Mesenchymal stem cell of adipose (primary cell): ENCODE results near the gene JAML.

DNA sequence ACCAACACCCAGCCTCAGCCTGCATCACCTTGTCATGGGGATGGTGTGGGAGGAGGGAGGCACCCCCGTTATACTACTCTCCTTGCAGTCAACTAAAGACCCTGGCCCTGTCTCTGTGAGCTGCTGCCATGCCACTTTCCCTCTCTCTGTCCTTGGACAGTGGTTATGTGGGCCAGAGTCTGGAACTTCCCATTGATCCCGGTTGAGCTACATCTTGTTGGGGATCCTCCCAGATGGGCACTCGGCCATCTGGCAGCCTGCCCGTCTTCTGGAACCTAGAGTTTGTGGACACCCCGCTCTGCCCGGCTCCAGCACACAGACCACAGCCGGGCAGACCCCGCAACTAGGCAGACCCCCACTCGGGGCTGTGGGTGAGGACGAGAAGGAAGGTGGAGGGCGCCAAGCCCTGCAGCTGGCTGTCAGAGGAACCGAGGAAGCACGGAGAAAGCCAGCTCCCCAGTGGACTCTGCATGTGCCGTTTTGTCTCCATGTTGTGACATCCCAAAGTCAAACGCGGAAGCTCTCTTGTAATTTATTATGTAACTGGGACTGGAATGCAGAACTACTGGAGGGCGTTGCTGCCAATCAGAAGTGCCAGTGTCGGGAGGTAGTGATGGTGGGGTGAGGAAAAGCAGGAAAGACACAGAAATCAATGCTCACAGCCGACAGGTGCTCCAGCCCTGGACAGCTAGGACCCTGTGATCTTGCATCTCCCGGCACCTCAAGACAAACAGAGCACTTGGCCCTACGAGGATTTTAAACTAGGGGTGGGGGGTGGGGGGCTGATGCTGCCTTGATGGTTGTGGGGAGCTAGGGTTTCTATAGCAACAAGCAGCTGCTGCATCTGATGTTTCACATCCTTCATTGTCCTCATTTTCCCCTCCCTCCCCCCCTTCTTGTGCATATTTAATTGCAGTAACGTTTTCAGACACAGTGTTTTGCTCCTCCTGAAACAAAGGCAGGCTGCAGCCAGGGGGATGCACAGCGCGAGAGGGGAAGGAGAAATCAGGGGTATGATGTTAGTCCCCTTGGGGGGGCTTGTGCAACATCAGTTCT is 207.8 kb downstream of the CEP164 start:
- CAGE, long polyA plus RNA: no peak

DNA sequence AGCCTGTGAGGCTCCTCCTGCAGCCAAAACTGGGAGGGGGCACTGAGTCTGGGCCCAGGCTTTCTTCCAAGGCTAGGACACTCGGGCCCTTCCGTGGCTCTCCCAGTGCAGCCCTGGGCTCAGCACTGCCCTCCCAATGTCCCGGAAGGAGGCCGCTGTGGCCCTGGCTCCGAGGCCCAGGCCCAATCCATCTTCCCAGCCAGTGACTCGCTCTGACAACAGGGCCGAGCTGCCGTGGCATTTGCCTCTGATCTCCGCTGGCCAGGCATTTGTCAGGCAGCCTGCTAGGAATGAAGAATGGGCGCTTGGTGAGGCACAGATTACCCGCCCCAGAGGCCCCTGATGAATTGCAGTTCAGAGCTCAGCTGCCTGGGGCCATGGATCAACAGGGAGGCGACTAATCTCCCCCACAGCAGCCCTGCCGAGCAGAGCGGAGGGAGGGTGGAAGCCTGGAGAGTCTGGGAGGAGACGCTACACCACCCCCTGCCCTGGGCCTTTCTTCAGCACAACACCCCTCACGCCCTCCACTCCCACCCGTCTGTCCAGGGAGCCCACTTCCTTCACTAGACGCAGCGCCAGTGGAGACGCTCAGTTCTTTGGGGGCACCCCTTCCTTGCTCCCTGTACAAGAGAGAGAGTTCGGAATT is 8.3 kb downstream of the FXYD2 start:
- CAGE, long polyA plus RNA: no peak

GRCh38 chr11:117817930-117818655 is 6.5 kb downstream of the FXYD2 start:
- CAGE, long polyA plus RNA: no peak

DNA sequence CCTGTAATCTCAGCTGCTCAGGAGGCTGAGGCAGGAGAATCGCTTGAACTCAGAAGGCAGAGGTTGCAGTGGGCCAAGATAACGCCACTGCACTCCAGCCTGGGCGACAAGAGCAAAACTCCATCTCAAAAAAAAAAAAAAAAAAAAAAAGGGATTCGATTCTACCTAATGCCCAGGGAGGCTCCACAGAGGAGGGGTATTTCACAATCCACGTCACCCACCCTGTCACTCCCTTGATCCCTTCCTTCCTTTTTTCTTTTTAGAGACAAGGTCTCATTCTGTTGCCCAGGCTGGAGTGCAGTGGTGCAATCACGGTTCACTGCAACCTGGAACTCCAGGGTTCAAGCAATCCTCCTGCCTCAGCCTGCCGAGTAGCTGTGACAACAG is 11.5 kb upstream of the FXYD2 start:
- CAGE, long polyA plus RNA: no peak

DNA sequence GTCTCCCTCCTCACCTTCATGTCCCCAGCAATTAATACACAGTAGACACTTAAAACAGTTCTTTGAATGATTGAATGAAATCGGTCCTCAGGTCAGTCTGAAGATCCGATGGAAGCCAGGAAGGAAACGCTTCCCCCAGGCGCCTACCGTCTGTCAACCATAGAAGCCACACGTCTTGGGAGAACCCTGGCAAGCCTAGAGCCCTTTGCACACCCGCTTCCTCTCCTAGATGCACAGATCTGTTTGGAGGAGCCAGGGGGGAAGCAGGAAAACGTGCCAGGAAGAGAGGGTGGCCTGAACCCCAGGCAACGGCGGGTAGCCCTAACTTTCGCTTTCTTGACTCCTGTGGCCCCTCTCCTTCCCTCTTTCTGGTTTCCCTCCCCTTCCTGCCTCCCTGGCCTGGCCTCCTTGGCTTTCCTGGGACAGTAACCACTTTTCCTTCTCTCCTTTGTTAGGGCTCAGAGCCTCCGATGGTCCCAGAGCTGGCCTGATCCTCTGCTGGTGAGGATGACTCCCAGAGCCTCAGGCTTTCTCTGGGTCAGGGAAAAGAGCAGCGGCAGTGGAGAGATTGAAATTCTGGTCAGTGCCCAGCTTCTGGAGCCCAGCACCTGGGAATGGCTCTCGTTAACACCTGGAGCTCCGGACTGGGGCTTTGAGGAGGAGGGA is 2.1 kb downstream of the FXYD6 start:
- CAGE, long polyA plus RNA: no peak

- CAGE, long polyA plus RNA: no peak
Observed at GRCh38 chr11:117909585-117910192, 19.5 kb downstream of the TMPRSS13 start.

- CAGE, long polyA plus RNA: no peak
Observed at GRCh38 chr11:117950207-117950766, 21.1 kb upstream of the TMPRSS13 start.

- CAGE, long polyA plus RNA: no peak
Observed at GRCh38 chr11:117987938-117988746, 1.9 kb downstream of the IL10RA start.

DNA sequence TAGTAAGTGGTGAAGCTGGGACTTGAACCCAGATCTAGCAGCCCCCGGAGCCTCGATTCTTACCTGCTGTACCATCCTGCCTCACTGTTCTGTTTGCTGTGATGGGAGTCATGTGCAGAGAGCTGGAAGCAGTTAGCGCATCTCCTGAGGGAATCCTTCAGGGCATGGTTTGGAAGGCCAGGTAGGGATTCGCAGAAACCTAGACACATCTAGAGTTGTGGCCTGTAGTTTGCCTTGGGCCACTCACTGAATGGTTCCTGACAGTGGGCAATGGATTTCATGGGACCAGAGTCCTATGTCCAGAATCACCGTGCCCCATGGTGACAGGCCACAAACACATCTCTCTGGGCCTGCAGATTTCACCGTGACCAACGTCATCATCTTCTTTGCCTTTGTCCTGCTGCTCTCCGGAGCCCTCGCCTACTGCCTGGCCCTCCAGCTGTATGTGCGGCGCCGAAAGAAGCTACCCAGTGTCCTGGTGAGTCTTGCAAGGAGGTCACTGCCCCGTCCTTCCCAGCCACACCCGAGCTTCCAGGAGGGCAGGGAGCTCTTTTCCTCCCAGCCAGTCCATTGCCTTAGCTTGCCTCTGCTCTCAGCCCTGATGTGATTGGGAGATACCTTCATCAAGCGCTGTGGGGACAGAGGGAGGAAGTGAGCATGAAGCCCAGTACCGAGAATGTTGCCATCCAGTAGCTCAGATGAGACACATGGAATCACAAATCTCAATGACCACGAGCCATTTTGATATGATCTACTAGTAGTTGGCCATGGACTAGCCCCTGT is 9.2 kb downstream of the IL10RA start:
- CAGE, long polyA plus RNA: no peak

DNA sequence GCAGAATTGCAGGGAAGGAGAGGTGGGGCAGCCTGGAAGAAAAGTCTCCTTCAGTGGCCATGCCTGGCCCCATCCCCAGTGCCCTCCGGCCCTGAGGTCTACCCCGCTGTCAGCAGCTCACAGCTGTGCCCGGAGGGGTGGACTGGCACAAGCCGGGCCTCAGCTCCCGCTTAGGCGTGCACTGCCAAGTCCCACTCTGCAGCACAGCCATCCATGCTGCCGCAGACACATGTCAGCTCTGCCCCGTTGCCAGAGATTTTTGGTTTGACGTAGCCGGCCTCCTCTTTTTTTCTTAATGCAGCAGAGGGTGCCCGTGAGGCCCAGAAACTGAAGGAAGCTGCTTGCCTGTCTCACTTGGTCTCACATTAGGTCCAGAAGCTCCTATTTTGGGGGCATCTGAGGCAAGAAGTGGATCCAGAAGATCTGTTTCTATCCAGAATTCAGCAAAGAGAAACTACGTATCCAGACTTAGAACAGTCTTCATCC is 4.0 kb upstream of the SCN2B start:
- CAGE, long polyA plus RNA: no peak

GRCh38 chr11:118194065-118194398 is 17.6 kb upstream of the SCN2B start:
- CAGE, long polyA plus RNA: no peak

DNA sequence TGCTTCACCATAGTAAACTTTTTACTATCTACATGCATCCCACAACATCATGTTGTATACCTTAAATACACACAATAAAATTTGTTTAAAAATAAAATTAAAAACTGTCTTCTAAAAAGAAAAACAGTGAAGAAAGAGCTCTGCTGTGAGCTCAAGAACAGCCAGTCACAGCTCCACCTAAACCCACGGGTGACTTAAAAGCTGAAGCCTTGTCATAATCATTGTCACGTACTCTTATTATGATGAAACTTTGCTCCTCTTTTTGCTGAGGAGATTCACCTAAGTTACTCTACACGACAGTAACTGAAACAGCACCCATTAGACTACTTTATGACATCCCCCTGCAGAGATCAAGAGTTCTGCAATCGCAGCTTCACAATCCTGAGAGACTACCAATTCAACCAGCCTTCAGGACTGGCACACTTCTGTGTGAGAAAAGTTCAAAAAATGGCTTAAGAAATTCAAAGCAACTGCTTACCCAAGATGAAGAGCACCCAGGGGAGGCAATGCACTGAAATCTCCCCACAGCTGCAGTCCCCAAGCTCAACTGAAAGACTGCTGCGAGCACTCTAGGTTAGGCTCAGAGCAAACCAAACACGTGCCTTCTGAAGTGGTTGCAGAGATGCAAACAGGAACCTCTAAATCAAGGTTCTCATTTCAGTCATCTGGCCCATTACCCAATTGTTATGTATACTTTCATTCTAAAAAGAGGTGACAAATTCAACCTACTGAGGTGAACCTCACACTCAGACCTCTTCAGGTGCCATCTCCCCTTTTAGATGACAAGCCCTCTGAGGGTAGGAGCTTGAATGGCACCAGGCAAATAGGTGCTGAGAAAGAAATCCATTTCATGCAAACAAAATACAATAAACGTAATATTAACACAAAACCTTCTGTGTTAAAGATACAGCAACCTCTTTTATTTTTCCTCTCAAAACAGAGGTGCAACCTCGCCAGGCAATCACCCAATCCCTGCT is at the start of gene JAML:
Gene JAML (minus strand): TSS at position 549 of the 977 bp plus-strand sequence.
- CAGE, long polyA plus RNA: no peak

DNA sequence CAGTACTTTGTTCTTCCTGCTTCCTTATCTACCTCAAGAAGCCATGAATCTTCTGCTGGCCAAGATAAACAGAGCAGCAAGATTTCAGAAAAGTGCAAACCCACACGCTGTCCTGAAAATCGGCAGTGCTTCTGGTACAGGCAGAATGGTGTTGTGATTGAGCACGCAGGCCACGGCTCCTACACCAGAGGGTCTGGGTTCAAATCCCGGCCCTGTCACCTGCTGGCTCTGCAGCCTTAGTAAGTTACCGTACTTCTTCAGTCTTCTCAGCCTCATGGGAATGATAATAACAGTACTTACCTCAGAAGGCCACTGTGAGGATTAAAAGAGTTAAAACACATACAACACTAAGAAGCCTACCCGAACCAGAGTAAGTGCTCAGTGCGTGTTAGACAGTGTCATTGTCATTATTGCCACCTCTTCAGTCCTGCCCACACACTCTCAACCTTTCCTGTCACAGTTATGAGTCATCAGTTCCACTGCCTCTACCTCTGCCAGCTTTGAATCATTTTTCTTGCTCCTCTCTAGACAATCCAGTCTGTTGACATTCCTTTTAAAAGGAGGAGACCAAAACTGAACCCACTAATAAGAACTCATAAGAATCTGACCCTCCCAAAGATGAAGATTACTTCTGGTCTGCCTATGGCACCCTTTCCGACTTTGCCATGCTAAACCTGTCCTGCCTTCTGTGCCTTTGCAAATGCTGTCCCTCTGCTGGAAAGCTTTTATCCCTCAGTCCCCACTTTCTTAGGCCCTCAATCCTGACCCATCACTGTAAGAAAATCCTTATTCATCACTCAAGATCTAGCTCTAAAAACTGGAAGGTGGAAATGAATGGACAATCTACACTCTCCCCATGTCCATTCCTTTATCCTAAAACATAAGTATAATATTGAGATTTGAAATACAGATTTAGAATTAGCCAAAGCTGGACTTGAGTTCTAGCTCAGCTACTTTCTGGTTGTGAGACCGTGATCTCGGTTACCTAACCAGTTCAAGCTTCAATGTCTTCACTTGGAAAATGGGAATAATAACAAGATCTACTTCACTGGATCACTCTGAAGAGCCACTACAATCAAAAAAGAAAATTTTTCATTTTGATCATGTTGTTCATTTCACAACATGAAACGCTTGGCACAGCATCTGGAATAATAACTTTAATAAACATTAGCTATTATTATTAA is 10.5 kb downstream of the MPZL3 start:
- CAGE, long polyA plus RNA: no peak

- CAGE, long polyA plus RNA: no peak
Observed at GRCh38 chr11:118418637-118419044, 17.2 kb downstream of the ATP5MG start.

- CAGE, long polyA plus RNA: no peak
Observed at GRCh38 chr11:118437870-118438236, 1.6 kb downstream of the KMT2A start.

- CAGE, long polyA plus RNA: no peak
Observed at GRCh38 chr11:118580859-118581446, 8.7 kb downstream of the ARCN1 start.

DNA sequence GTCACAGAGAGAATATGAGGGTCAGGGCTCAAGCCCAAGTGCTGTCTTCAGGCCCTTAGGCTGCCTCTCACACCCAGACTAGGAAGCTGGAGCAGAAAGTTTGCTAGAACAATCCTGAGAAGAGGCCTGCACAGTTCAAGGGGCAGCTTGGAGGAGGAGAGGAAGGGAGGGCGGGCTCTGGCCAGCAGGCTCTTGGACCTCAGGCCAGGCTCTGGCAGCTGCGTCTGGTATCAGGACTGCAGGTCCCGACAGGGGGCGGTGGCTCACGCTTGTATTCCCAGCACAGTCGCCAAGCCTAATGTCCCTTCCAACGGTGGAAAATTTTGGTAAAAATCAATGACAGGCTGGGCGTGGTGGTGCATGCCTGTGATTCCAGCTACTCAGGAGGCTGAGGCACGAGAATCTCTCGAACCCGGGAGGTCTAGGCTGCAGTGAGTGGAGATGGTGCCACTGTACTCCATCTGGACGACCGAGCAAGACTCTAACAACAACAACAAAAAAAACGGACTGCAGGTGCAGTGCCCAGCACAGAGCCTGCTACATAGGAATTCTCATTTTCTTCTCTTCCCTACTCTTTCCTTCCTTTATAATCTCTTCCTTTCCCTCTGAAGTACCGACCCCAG is 491 bp downstream of the TREH start:
- CAGE, long polyA plus RNA: no peak

DNA sequence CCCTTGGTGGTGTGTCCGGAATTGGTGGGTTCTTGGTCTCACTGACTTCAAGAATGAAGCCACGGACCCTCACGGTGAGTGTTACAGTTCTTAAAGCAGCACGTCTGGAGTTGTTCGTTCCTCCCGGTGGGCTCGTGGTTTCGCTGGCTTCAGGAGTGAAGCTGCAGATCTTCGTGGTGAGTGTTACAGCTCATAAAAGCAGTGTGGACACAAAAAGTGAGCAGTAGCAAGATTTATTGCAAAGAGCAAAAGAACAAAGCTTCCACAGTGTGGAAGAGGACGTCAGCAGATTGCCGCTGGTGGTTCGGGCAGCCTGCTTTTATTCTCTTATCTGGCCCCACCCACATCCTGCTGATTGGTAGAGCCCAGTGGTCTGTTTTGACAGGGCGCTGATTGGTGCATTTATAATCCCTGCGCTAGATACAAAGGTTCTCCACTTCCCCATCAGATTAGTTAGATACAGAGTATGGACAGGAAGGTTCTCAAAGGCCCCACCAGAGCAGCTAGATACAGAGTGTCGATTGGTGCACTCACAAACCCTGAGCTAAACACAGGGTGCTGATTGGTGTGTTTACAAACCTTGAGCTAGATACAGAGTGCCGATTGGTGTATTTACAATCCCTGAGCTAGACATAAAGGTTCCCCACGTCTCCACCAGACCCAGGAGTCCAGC is 8.9 kb upstream of the TREH start:
- CAGE, long polyA plus RNA: no peak

DNA sequence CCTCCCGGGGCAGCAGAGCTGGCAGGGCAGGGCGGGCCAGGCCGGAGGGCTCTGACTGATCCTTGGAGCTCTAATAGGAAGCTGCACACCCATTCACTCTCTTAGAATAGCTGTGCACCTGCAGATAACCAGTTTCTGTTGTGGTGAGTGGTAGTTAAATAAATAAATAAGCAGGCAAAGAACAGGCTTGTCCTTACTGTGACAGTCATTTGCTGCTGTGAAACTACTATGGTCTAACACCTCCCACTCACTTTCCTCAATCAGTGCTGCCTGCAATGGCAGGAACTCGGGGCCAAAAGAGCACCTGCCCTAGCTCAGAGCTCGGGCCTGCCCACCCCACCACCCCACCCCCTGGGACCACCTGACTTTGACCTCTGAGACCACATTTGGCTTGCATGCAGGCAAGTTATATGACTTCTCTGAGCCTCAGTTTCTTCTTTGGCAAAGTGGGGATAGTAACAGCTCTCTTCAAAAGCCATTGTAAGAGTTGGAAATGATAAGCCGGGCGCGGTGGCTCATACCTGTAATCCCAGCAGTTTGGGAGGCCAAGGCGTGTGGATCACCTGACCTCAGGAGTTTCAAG is 16.4 kb upstream of the TREH start:
- CAGE, long polyA plus RNA: no peak

- CAGE, long polyA plus RNA: no peak
Observed at GRCh38 chr11:118715098-118716111, 36.0 kb upstream of the TREH start.